Stomach (tissue), 7 donors: ENCODE results near the genes GRIN2B and ATF7IP.

GRCh38 chr12:13981108-13982221, at the start of gene GRIN2B:
Gene GRIN2B (minus strand): TSS chr12:13981602.
- PRO-cap = no peak
- RAMPAGE, long total RNA, 5 experiments = no peak in any of the 5 experiments
- RRBS = 4% methylated on average over 26 of the region's 58 CpGs

DNA sequence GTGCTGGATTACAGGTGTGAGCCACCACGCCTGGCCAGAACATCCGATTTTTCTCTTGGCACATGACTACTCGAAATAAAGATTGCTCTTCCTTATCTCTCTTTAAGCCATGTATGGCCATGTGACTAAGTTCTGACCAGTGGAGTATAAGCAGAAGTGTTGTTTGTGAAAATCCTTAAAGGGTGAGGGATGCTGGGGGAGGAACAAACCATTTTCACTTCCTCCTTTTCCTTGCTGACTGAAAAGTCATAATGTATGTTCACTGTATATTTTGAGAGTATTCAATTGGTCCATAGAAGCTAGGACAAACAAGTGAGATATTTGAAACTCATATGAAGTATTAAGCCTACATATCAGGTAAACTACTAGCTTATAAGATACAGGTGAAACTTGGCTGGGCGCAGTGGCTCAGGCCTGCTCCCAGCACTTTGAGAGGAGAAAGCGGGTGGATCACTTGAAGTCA, 50.6 kb upstream of the ATF7IP start:
- PRO-cap = no peak
- RAMPAGE, long total RNA, 5 experiments = no peak in any of the 5 experiments
- RRBS = no CpG with 5 or more reads among the region's 5 CpGs

DNA sequence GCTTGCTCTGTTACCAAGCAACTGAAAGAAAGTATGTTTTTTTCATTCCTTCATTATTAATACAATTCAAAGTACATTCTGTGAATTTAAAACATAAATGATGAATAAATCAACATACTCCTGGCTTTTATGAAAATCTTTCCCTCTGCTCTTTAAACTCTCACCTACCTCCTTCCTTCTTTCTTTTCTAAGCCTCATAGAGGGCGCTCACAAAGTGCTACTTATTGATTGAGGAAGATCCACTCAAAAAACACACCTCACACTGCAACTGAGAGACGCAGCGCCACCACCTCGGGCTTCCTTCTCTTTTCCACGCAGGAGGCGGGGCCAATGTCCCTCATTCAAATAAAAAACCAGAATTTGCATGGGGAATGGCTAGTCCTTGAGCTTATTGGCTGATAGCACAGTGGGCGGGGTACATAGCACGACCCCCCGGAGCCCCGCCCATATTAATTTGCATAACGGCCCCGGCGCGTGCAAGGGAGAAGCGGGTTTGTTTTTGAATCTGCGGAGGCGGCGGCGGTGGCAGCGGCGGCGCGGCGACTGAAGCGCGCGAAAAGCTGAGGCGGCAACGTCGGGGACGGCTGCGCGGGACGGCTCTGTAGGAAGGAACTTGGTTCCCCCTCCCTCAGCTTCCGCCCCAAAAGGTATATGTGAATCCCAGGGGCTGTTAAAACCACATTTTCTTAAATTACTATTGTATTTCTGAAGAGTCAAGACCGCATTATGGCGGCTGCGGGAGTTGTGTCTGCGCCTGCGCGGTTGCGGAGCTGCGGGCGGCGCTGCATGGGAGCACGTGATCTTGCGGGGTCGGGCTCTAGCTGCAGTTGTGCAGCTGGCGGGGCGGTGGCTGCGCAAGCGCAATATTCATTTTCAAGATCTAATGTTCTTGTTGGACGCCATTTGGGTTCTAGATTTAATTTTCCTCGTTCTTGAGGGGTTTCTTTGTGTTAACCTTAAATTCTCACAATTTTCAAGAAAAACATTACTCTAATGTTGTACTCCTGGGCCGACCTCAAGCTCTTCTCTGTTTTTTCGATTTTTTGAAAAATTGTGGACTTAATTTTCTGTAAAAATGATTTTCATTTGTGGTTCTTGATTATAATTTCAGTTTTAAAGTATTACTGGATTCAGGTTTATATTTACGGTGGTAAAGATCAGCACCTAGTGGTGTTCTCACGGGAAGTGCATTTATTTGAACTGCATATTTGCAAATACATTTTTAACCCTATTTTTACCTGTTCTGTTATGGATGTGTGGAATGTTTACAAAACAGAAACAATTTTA, at the start of gene ATF7IP:
Gene ATF7IP (plus strand): TSS at position 502 of the 1,287 bp plus-strand sequence.
- PRO-cap = bidirectional peak, plus-strand start at position 502 of the sequence, minus-strand start at position 312 of the sequence; bidirectional peak, plus-strand start at position 826 of the sequence, minus-strand start at position 744 of the sequence
- RAMPAGE, long total RNA, 5 experiments = start-site peak on the plus strand in 4 of 5 experiments, centred at positions 500 to 537 of the sequence, 53 to 156 reads per replicate
- RRBS = no CpG with 5 or more reads among the region's 58 CpGs

DNA sequence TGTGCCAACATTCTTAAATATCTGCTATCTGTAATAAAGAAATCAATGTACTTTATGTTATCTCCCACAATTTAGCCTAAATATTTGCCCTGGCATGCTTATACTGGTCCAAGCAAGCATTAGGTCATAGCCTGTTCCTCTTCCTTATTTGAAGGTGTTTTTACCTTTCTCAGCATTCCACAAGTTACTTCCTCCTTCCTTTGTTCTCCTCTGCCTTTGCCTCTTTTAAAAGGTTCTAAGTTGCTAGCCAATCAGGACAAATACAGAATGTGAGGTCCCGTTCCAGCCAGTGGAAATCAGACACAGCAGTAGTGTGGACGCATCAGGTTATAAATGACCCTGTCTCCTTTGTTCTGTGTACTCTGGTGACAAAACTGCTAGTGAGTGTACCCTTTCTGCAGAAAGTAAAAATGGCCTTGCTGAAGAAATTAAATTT, 5.0 kb downstream of the H4C16 start:
- PRO-cap = unidirectional peak, plus-strand start at position 299 of the sequence; unidirectional peak, plus-strand start at position 358 of the sequence
- RAMPAGE, long total RNA, 5 experiments = no peak in any of the 5 experiments
- RRBS = no CpG with 5 or more reads among the region's 2 CpGs

GRCh38 chr12:14793051-14793435, 10.2 kb downstream of the WBP11 start:
- PRO-cap = no peak
- RAMPAGE, long total RNA, 5 experiments = no peak in any of the 5 experiments

DNA sequence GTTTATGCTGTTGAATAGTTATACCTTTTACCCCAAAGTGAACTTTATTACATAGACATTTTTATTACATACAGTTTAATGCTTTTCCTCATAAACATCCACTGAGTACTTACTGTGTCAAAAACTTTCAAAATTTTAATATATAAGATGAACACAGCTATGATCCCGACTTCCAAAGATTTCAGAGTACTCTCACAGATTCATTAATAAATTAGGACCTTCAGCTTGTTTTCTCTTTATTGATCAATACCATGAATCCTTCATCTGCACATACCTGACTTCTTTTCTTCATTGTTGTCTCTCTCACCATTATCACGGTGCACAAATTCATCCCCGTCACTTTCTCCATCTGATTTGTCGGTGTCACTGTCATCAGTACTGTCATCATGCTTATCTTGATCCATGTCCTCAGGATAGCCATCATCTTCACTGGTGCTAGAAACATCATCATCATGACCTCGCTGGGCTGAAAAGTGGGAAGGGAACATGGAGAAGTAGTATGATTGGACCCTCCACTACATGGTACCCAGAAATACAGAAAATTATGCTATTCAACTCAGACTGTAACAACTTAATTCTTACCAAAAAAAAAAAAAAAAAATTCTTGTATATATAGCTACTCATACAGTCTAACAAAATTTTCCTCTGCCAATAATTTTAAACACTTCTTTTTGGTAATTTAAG, 9.7 kb downstream of the WBP11 start:
- PRO-cap = no peak
- RAMPAGE, long total RNA, 5 experiments = no peak in any of the 5 experiments
- RRBS = no CpG with 5 or more reads among the region's 5 CpGs

DNA sequence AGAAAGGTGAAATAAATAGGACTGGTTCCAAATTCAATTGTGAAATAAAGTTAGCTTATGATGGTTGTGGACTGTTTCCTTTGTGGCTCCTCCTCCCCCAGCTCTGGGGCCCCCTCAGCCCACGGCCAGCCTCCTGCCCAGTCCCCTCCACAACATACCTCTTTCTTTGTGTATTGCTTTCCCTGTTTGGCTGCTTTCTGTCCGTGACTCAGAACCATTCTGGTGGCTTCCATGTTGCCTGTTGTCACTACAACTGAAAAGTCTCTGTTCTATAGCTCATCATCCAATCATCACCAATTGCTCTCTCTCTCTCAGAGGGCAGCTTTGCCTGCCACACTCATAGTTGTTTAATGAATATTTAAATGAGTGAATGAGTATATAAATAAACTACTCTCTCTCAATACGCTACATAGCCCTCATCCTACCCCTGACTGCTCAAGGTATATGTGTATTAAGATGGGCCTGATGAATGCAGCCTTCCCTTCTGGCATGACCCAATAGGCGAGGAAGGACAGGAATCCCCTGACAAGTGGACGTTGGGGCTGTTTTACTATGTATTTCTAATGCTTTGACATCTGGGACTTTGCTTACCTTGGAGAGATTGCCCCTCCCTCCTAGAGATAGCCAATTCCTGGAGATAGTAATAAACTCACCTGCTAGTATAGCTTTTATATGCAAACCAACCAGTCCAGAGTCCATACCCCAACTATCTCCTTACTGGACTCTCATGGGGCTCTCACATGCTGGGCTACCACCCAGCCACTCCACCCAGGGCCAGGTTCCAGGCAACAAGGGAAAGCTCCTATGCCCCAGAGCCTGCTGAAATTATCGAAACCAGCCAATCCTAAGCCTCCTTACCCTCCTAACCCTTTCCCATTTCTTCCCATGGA, 25.2 kb upstream of the MGP start:
- PRO-cap = no peak
- RAMPAGE, long total RNA, 5 experiments = no peak in any of the 5 experiments
- RRBS = no CpG with 5 or more reads among the region's 6 CpGs

GRCh38 chr12:14924693-14925189, 13.6 kb downstream of the ERP27 start:
- PRO-cap = no peak
- RAMPAGE, long total RNA, 5 experiments = no peak in any of the 5 experiments
- RRBS = no CpG with 5 or more reads among the region's 4 CpGs

GRCh38 chr12:14958718-14959128, 2.7 kb downstream of the ARHGDIB start:
- PRO-cap = no peak
- RAMPAGE, long total RNA, 5 experiments = no peak in any of the 5 experiments
- RRBS = no CpG with 5 or more reads among the region's 8 CpGs

DNA sequence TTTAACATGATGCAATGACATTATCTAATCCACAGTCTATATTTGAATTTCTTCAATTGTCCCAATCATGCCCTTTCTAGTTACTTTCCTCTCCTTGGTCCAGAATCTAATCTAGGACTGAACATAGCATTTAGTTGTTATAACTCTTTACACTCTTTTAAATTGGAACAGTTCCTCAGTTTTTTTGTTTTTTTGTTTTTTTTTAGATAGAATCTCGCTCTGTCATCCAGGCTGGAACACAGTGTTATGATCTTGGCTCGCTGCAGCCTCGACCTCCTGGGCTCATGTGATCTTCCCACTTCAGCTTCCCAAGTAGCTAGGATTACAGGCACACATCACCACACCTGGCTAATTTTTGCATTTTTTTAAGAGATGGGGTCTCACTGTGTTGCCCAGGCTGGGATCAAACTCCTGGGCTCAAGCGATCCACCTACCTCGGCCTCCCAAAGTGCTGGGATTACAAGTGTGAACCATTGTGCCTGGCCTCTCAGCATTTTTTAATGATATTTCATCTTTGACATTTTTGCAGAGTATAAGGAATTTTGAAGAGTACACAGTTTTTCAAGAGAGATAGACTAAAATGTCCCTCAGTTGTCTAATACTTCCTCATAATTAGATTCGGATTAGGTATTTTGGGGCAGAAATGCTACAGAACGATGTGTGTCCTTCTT, 63.0 kb downstream of the RERG start:
- PRO-cap = no peak
- RAMPAGE, long total RNA, 5 experiments = no peak in any of the 5 experiments
- RRBS = no CpG with 5 or more reads among the region's 7 CpGs

DNA sequence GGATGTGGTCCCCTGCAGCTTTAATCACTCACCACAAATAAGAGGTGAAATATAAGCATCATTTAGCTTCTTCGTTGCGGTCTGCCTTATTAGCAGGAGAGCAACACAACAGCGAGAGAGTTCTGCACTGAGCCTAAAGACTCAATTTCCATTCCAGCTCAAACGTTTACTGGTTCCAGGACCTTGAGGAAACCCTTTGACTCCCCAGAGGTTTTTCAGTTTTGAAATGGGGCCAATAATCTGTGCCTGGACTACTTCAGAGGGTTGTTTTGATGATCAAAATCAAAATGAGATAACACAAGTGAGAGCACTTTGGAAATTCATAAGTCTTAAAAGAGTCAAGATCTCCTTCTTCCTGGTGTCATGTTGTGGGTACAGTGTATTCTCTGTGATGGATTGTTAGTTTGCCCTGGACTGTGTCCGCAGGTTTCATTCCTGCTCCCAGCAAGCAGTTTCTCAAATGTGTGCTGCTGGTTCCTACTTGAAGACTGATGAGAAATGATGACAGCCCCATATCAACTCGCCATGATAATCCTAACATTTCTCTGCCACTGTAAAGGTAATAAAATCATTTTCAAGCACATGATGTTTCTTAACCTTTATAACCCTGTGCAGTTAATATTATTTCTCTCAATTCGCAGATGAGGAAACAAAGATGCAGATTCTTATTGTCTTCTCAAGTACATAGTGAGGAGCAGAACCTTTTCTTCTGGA, 52.9 kb downstream of the RERG start:
- PRO-cap = no peak
- RAMPAGE, long total RNA, 5 experiments = start-site peak on the minus strand in 1 of 5 experiments, centred at position 397 of the sequence, 10 reads per replicate
- RRBS = no CpG with 5 or more reads among the region's 7 CpGs

DNA sequence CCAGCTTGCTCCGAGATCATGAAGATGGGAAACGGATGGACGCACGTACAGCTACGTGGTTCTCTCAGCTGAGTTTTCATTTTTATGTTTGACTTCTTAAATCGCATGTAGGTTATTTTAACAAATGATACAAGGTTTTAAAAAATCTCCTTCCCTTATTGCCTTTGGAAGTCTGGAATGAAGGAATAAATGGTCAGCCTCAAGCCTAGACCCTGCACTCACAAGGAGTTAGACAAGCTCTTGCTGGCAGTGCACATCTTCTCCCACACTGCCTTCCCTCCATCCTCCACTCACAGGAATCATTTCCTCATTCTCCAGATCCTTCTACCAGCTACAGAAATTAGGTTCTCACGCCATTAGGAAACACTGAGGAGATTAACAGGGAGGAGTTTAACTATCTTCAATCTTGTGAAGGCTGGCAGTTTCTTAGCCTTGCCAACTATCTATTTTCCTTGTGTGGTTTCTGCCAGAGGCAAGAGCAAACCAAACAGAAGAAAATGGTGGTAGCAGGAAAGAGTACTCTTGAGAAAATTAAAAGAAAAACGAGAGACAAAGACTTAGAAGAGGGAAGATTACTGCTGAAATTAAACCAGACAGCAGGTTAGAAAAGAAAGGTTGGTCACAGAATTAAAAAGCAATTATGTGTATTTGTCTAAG, 5.3 kb downstream of the RERG start:
- PRO-cap = no peak
- RAMPAGE, long total RNA, 5 experiments = no peak in any of the 5 experiments
- RRBS = no CpG with 5 or more reads among the region's 8 CpGs

- PRO-cap = unidirectional peak, plus-strand start at chr12:15546356
- RAMPAGE, long total RNA, 5 experiments = start-site peak on the plus strand in 1 of 5 experiments, at chr12:15546478-15546761 at its widest, 11 reads per replicate
- RRBS = no CpG with 5 or more reads among the region's 1 CpG
Measured at GRCh38 chr12:15546138-15547006, 224.1 kb downstream of the PTPRO start.

DNA sequence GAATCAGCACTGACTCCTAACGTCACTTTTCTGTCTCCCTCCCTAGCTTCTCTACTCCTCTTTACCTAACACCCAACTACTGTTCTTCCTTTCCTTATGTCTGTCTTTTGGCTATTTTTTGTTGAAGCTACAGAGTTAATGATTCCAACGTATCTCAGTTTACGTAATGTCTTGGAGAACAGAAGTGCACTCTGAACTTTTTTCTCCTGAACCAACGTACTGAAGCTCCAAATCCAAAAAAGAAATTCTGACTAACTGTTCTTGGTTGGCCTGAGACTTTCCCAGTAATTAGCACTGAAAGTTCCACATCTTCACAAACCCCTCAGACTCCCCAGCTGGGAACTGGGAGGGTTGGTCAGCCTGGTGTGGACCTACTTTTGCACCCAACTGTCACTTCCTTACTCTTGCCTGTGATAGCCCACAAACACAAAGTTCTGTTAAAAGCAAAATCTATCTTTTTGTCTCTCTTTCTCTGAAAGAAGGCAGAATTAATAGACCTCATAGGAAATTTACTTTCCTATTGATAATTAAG, 155.2 kb downstream of the EPS8 start:
- PRO-cap = no peak
- RAMPAGE, long total RNA, 5 experiments = start-site peak on the minus strand in 1 of 5 experiments, centred at position 134 of the sequence, 18 reads per replicate
- RRBS = no CpG with 5 or more reads among the region's 4 CpGs

- PRO-cap = unidirectional peak, minus-strand start at chr12:15712922
- RAMPAGE, long total RNA, 5 experiments = no peak in any of the 5 experiments
- RRBS = no CpG with 5 or more reads among the region's 8 CpGs
Measured at GRCh38 chr12:15712816-15713549, 76.2 kb downstream of the EPS8 start.

DNA sequence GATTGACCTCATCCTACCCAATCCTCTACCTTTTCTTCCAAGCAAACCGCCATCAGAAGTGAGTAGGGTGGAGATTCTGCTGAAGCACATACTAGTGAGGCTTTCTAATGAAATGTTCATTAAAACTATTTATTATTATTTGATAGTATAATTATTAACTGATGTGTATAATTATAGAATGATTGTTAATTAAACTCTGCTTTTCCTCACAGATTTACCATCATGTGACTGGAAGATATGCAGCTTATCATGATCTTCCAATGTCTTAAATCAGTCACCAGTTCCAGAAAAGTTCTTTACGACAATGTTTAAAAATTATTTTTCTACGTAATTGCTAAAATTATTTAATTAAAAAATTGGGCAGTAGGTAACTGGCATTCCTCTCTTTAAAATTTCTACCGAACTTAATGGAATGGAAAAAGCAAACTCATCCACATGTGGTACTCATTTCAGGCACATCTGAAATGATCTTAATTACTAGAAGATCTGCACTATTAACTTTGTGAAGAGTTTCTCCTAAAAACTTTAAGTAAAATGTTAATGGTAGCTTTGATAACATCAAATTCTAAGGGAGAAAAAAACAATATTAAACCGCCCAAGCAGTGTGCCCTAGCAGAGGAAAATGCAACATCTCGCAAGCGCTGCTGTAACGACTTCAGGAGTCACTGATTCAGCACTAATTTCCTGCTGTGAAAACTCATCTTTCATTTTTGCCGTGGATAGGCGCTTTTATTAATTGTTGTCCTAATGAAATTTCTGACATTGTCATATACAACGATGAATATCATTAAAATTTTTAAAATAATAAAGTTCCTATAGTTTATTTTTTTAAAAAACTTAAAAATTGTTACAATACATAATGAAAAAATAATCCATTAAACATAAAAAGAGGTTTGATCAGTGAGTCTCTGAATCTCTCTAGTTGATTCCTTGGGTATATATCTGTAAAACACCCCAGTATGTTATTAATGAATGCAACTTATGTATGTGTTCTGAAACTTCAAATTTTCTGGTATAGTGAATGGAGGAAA, 125.7 kb downstream of the DERA start:
- PRO-cap = no peak
- RAMPAGE, long total RNA, 5 experiments = no peak in any of the 5 experiments
- RRBS = no CpG with 5 or more reads among the region's 11 CpGs

DNA sequence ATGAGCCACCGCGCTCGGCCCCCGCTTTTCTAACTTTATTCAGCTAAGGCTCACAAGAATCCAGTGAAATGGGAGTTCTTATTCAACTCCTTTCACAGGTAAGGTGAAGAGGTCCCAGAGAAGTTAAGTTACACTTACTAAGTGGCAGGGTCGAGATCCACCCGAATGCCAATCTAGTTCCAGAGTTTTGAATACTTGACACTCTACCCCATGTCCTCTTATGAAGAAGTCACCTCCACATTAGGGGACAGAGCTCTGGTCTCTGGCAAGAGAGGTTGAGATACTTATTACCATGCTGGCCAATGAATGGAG, 2.5 kb downstream of the MGST1 start:
- PRO-cap = no peak
- RAMPAGE, long total RNA, 5 experiments = no peak in any of the 5 experiments
- RRBS = no CpG with 5 or more reads among the region's 6 CpGs

DNA sequence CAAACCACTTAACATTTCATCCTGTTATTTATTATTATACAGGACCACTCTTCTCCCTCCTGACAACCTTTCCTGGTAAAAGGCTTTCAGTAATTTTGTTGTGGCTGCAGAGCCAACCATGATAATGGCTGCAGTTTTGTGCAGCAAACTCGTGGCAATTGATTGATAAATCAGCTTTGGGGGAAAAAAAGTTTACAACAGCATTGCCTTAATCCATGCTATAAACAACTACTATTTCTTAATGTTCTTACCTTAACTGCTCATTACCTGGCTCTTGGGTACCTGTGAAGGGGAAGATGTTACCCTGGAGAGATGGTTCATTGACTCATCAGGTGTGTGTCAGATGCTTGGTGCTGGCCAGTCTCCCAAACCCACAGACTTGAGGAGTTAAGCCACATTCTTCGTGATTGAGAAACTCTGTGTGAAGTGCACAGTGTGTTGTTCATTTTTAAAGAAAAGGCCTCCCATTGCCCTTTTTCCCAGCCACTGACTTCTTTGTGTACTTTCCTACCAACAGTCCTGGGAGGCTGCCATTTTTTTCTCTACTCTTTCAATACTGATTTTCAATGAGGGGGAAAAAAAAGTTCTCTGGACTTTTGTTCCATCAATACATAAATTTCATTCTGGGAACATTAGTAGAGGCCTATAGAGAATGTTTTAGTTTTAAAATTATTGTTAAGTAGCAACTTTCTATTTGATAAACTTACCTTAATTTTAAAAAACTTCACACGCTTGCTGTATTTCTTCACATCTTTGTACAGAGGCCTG, 3.2 kb downstream of the MGST1 start:
- PRO-cap = no peak
- RAMPAGE, long total RNA, 5 experiments = no peak in any of the 5 experiments
- RRBS = no CpG with 5 or more reads among the region's 3 CpGs

GRCh38 chr12:16493165-16493545, 112.8 kb downstream of the LMO3 start:
- PRO-cap = no peak
- RAMPAGE, long total RNA, 5 experiments = no peak in any of the 5 experiments
- RRBS = no CpG with 5 or more reads among the region's 2 CpGs

DNA sequence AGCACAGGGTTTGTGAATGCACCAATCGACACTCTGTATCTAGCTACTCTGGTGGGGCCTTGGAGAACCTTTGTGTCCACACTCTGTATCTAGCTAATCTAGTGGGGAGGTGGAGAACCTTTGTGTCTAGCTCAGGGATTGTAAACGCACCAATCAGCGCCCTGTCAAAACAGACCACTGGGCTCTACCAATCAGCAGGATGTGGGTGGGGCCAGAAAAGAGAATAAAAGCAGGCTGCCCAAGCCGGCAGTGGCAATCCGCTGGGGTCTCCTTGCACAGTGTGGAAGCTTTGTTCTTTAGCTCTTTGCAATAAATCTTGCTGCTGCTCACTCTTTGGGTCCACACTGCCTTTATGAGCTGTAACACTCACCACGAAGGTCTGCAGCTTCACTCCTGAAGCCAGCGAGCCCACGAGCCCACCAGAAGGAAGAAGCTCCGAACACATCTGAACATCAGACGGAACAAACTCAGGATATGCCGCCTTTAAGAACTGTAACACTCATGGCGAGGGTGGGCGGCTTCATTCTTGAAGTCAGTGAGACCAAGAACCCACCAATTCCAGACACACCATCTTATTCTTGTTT, 402.3 kb upstream of the LMO3 start:
- PRO-cap = no peak
- RAMPAGE, long total RNA, 5 experiments = no peak in any of the 5 experiments
- RRBS = no CpG with 5 or more reads among the region's 13 CpGs